Vein endothelial cell (primary cell): ENCODE measurements around a stretch of chr5.

DNA sequence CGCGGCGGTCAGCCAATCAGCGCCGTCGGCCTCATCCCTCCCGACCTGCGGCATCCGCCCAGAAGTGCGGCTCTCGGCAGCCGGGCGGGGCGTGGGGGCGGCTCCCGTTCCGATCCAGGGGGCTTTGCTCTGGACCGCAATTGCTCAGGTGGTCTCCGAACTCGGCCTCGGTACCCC is 247 bp upstream of the PLPP1 start:
- CAGE, long polyA plus RNA: no peak

- CAGE, long polyA plus RNA: no peak
Observed at GRCh38 chr5:55594495-55594805, 59.7 kb upstream of the PLPP1 start.

DNA sequence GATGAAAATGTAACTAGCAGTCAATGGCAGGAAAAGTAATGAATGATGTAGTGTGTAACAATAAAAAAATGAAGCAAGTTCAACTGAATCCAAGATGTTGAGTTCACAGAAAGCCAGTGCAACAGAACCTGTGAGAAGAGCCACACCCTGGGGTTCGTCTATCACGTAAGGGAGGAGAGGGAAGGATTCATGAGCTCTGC is 60.1 kb upstream of the PLPP1 start:
- CAGE, long polyA plus RNA: no peak

- CAGE, long polyA plus RNA: no peak
Observed at GRCh38 chr5:55933801-55934790, 60.7 kb downstream of the IL6ST start.

GRCh38 chr5:55941350-55941997 is 53.3 kb downstream of the IL6ST start:
- CAGE, long polyA plus RNA: no peak

GRCh38 chr5:55969358-55969861 is 25.4 kb downstream of the IL6ST start:
- CAGE, long polyA plus RNA: no peak

- CAGE, long polyA plus RNA: no peak
Observed at GRCh38 chr5:56003142-56003476, 8.3 kb upstream of the IL6ST start.

GRCh38 chr5:56112340-56112988 is 117.7 kb upstream of the IL6ST start:
- CAGE, long polyA plus RNA: no peak

DNA sequence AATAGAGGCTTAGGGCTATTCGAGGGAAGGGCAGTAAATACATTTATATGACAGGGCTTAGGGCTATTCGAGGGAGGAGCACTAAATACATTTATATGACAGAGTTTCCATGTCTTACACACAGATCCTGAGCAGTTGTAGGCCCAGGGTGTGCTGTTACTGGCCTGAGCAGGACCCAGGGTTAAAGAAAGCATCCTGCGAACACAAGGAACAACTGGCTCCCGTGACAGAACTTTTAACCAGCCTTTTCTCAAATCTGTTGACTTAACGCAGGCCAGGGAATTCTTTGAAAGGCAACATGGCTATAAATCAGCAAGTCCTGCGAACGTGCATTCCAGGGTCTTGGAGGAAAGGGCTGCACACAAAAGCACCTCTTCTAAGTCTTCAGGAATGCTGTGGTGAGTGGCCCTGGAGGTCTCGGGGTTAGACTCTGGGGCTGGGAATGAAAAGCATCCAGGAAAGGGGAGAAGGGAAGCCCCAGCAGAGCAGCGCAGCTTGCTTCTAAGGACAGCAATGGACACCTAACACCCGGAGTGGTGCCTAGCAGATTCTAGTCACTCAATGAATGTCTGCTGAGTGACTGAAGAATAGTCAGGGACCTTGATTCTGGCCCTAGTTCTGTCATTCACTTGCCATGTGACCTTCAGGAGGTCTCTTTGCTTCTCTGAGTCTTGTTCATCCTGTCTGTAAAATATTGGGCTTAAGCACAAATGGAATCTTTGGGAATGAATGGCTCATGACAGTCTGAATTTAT is 45.3 kb upstream of the ANKRD55 start:
- CAGE, long polyA plus RNA: no peak

DNA sequence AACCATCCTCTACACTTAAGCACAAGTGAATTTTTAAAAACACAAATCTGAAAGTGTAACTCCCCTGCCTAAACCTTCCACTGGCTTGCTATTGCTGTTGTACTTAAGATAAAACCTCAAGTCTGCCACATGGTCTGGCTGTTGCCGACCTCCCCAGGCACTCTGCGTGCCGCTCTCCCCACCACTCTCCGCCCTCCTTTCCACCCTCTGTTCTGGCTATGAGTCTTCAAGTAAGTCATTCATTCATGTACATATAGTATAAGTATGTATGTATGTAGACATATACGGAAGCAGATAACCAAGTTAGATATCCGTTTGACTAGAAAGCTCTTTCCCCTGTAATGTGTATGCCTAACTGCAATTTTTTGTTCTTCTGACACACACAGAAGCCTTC is 94.7 kb upstream of the ANKRD55 start:
- CAGE, long polyA plus RNA: no peak

- CAGE, long polyA plus RNA: no peak
Observed at GRCh38 chr5:56358630-56359761, 125.9 kb upstream of the ANKRD55 start.

- CAGE, long polyA plus RNA: no peak
Observed at GRCh38 chr5:56465345-56465895, 232.3 kb upstream of the ANKRD55 start.

DNA sequence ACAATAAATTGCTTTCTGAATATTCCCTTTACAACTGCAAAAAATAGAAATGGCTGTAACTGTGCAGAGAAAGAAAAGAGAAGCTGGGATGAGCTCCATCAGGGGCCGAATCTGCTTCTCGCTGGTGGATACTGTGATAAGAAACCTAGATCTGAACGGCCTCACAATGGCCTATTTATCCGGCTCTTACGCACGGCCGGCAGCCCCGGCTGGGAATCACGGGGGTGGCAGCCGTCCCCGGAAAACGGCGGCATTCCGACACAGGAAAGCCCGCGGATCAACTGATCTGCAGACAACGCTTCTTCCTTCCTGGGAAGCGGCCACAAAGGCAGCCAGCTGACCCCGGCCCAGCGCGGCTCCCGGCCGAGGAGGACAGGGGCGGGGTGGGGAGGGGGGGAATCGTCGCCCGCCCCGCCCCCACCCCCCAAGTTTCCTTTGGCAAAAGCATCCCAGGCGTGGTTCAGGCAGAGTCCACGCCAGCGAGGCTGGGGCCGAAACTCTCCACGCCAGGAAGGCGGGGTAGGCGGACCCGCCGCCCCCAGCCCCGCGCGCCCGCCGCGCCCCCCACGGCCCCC is 247.6 kb upstream of the ANKRD55 start:
- CAGE, long polyA plus RNA: no peak

DNA sequence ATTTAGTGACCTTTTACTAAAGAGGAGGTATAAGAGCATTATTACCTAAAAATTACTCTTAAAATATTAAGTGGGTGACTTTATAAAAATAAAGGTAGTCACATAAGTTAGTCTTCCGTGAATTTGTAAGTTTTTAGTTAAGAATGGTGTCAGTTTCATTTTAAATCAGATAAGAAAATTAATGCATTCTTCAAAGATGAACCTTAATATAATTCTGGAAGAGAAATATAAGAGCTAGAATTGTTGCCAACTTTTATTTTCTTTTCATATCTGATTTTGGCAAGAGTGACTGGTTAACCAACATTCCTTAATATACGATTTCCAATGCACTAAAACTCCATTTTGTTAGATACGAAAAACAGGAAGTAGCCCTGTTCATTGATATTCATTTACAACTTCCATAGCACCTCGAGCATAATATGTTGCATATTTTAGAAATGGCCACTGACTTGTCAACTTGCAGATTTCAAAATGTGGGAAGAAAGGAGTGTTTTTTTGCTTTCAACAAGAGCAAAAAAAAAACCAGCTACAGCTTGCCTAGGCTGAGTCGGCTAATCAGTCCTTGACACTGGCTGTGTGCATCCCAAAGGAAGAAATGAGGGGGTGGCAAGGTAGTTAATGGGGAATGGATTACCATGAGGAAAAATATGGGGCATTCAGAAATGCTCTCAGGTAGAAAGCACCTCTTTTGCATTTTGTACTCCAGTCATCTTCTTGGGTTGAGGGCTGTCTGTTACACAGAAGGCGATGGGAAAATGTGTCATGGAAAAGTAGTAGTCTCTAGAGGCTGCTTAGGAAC is 3.8 kb downstream of the MAP3K1 start:
- CAGE, long polyA plus RNA: no peak

- CAGE, long polyA plus RNA: no peak
Observed at GRCh38 chr5:56872671-56873067, 36.7 kb upstream of the SETD9 start.

- CAGE, long polyA plus RNA: no peak
Observed at GRCh38 chr5:56935206-56935846, 16.6 kb downstream of the MIER3 start.

DNA sequence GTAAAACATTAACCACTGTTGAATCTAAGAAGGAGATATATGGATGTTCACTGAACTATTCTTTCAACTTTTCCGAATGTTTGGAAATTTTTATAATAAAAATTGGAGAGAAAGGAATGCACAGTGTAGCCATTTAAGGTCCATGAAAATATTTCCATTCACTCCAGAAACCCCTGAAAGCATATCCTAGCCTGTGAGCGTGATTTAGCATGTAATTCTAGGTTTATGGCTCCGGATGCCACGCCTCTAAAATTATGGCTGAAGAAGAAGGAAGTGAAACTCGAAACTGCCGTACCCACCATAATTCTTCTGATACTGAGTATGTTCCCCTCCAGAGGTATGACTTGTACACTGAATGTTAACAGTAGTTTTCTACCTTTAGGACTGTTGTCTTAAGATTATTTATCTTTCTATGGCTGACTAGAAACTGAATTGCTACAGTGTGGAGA is 78.2 kb upstream of the MIER3 start:
- CAGE, long polyA plus RNA: no peak

GRCh38 chr5:57176912-57177315 is 3.1 kb downstream of the GPBP1 start:
- CAGE, long polyA plus RNA: no peak

- CAGE, long polyA plus RNA: no peak
Observed at GRCh38 chr5:57653902-57654469, 171.4 kb upstream of the ACTBL2 start.

DNA sequence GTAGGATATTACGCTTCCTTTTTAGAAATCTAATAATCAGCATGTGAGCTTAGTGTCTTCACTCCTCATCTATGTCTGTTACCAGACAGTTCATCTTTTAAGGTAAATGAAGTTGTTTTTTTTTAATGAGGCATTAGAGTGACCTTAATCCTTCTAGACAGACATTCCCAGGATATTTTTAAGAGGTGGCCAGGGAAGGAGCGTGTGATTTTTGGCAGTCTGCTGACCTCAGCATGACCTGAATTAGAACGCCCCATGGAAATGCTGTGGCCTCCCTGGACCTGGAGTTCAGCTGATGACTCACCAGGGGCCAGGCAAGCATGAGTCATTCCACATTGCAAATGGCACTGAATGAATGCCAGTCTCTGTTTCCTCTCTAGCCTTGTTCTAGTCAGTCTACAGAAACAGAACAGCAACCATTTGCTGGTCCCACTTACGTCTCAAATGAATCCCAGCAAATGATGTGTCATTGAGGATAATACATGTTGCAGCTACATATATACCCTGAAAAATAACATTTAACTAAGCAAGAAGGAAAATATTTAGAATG is 210.4 kb upstream of the ACTBL2 start:
- CAGE, long polyA plus RNA: no peak